ENCODE data around the genes ANKS1A and RPL10A.

GRCh38 chr6:34056001-34056917 lies 89.6 kb downstream of the GRM4 start:
- RRBS, 2 experiments, result 27 to 33% methylated on average over 9 of the region's 37 CpGs
CAGE:
- cytosol, long polyA minus RNA, result no peak
- cytosol, long polyA plus RNA, result no peak
- long polyA plus RNA, result no peak
- nucleus, long polyA minus RNA, result no peak
- nucleus, long polyA plus RNA, result no peak

DNA sequence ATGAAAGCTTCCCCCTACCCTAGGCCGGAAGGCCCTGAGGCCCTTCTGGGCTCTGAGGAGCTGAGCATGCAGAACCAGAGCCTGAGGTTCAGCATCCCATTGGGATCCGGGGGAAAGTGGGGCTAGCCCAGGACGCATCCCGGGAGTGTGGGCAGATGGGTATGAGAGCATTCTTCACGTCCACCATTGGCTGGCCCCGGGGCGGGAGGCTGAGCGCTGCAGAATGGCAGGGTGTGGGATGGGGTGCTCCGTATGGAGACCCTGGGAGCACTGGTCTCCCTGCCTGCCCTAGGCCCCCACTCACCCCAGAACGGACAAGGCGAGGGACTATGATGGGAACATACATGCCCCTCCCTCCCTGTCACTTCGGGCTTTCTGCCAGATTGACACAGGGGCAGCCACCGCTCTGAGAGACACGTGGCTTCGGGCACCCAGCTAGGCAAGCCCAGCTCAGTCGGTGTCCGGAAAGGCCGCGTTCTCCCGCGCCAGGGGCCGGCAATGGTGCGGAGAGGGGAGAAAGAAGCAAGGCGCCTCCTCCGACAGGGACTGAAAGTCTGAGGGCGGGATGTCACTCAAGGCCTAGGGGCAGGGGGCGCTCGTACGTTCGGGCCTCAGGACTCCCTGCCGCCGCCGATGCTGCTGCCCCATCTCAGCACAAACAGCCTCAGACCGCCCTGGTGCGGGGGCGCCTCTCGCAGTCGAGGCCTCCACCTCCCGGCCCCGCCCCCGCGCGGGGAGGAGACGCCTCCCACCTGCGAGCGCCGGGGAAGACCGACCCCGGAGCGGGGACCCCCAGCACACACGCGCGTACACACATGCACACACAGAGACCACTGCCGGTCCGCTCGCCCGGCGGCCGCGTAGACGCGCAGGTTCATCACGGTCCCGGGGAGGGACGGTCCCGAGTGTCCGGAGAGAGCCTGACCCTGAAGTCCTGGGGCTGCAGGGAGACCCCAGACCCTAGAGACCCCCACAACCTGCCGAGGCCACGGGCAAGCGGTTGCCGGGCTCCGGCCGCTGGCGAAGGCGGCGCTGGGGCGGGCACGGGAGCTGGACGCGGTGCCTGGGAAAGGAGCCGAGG lies 2.0 kb downstream of the GRM4 start:
- RRBS, 2 experiments, result 25 to 29% methylated on average over 34 to 39 of the region's 81 CpGs
CAGE:
- cytosol, long polyA minus RNA, result no peak
- cytosol, long polyA plus RNA, result no peak
- long polyA plus RNA, result no peak
- nucleus, long polyA minus RNA, result no peak
- nucleus, long polyA plus RNA, result no peak

GRCh38 chr6:34151298-34151857 lies 5.5 kb upstream of the GRM4 start:
- RRBS, 2 experiments, result 2 to 3% methylated on average over 4 of the region's 18 CpGs
CAGE:
- cytosol, long polyA minus RNA, result no peak
- cytosol, long polyA plus RNA, result no peak
- long polyA plus RNA, result no peak
- nucleus, long polyA minus RNA, result no peak
- nucleus, long polyA plus RNA, result no peak

GRCh38 chr6:34223792-34224751 lies 12.6 kb upstream of the HMGA1 start:
- RRBS, 2 experiments, result 0 to 3% methylated on average over 4 of the region's 55 CpGs
CAGE:
- cytosol, long polyA minus RNA, result no peak
- cytosol, long polyA plus RNA, result no peak
- long polyA plus RNA, result no peak
- nucleus, long polyA minus RNA, result no peak
- nucleus, long polyA plus RNA, result no peak

- RRBS, 2 experiments, result no CpG with 5 or more reads among the region's 3 CpGs
CAGE:
- cytosol, long polyA minus RNA, result no peak
- cytosol, long polyA plus RNA, result no peak
- long polyA plus RNA, result no peak
- nucleus, long polyA minus RNA, result no peak
- nucleus, long polyA plus RNA, result no peak
Observed at GRCh38 chr6:34273263-34273859, 24.6 kb upstream of the SMIM29 start.

- RRBS, 2 experiments, result no CpG with 5 or more reads among the region's 11 CpGs
CAGE:
- cytosol, long polyA minus RNA, result no peak
- cytosol, long polyA plus RNA, result no peak
- long polyA plus RNA, result no peak
- nucleus, long polyA minus RNA, result no peak
- nucleus, long polyA plus RNA, result no peak
Observed at GRCh38 chr6:34414376-34415618, 11.1 kb downstream of the RPS10 start.

DNA sequence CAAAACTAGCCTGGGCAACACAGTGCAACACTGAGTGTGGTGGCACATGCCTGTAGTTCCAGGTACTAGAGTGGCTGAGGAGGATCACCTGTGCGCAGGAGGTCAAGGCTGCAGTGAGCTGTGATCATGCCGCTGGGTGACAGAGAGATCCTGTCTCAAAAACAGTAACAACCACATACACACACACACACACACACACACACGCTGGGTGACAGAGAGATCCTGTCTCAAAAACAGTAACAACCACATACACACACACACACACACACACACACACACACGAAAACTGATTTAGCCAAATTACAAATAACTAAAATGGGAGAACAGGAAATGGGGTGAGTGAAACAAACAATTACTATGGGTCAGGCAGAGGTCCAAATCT lies 22.9 kb downstream of the ILRUN start:
- RRBS, 2 experiments, result no CpG with 5 or more reads among the region's 4 CpGs
CAGE:
- cytosol, long polyA minus RNA, result no peak
- cytosol, long polyA plus RNA, result no peak
- long polyA plus RNA, result no peak
- nucleus, long polyA minus RNA, result no peak
- nucleus, long polyA plus RNA, result no peak

- RRBS, 2 experiments, result no CpG with 5 or more reads among the region's 8 CpGs
CAGE:
- cytosol, long polyA minus RNA, result no peak
- cytosol, long polyA plus RNA, result no peak
- long polyA plus RNA, result no peak
- nucleus, long polyA minus RNA, result no peak
- nucleus, long polyA plus RNA, result no peak
Observed at GRCh38 chr6:34688890-34689467, 7.6 kb downstream of the ILRUN start.

DNA sequence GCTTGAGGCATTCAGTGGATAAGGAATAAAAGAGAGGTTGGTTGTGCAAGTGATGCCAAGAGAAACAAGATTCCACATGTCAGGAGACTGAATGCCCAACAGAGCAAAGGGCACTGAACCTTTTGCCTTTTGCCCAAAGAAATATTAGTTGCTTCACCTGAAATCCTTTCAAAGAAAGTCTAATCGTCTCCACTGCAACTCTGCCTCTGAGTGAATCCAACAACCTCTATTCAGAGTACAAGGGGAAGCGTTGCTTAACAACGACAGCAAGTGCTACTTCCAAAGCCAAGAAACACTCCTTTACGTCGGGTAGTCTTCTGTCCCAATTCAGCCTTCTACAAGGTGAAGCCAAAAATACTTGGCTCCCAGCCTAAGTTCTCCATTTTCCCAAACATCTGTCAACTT lies 1.4 kb downstream of the ILRUN start:
- RRBS, 2 experiments, result no CpG with 5 or more reads among the region's 5 CpGs
CAGE:
- cytosol, long polyA minus RNA, result no peak
- cytosol, long polyA plus RNA, result no peak
- long polyA plus RNA, result no peak
- nucleus, long polyA minus RNA, result no peak
- nucleus, long polyA plus RNA, result no peak

GRCh38 chr6:34697464-34697719 lies 825 bp upstream of the ILRUN start:
- RRBS, 2 experiments, result no CpG with 5 or more reads among the region's 5 CpGs
CAGE:
- cytosol, long polyA minus RNA, result no peak
- cytosol, long polyA plus RNA, result no peak
- long polyA plus RNA, result no peak
- nucleus, long polyA minus RNA, result no peak
- nucleus, long polyA plus RNA, result no peak

- RRBS, 2 experiments, result no CpG with 5 or more reads among the region's 8 CpGs
CAGE:
- cytosol, long polyA minus RNA, result no peak
- cytosol, long polyA plus RNA, result no peak
- long polyA plus RNA, result no peak
- nucleus, long polyA minus RNA, result no peak
- nucleus, long polyA plus RNA, result no peak
Observed at GRCh38 chr6:34760017-34760689, 2.8 kb downstream of the SNRPC start.

- RRBS, 2 experiments, result under 1 to 2% methylated on average over 16 of the region's 92 CpGs
CAGE:
- cytosol, long polyA minus RNA, result start-site peak on the plus strand at chr6:34889280-34889335, 140 reads
- cytosol, long polyA plus RNA, result no peak
- long polyA plus RNA, result start-site peak on the plus strand at chr6:34889249-34889304, 202 and 182 reads in 2 replicates
- nucleus, long polyA minus RNA, result start-site peak on the plus strand at chr6:34889252-34889291, 84 reads
- nucleus, long polyA plus RNA, result start-site peak on the plus strand at chr6:34889232-34889333, 314 and 330 reads in 2 replicates
Observed at GRCh38 chr6:34888872-34889944, at the start of gene ANKS1A. TSS of gene ANKS1A (plus strand) at chr6:34889255.

GRCh38 chr6:34934540-34934962 lies 45.5 kb downstream of the ANKS1A start:
- RRBS, 2 experiments, result no CpG with 5 or more reads among the region's 5 CpGs
CAGE:
- cytosol, long polyA minus RNA, result no peak
- cytosol, long polyA plus RNA, result no peak
- long polyA plus RNA, result no peak
- nucleus, long polyA minus RNA, result no peak
- nucleus, long polyA plus RNA, result no peak

GRCh38 chr6:35008583-35009337 lies 119.7 kb downstream of the ANKS1A start:
- RRBS, 2 experiments, result 95 to 100% methylated on average over 2 of the region's 8 CpGs
CAGE:
- cytosol, long polyA minus RNA, result no peak
- cytosol, long polyA plus RNA, result no peak
- long polyA plus RNA, result no peak
- nucleus, long polyA minus RNA, result no peak
- nucleus, long polyA plus RNA, result no peak

GRCh38 chr6:35026682-35027305 lies 114.3 kb downstream of the TCP11 start:
- RRBS, 2 experiments, result no CpG with 5 or more reads among the region's 1 CpG
CAGE:
- cytosol, long polyA minus RNA, result no peak
- cytosol, long polyA plus RNA, result no peak
- long polyA plus RNA, result no peak
- nucleus, long polyA minus RNA, result no peak
- nucleus, long polyA plus RNA, result no peak

GRCh38 chr6:35048284-35049242 lies 92.6 kb downstream of the TCP11 start:
- RRBS, 2 experiments, result no CpG with 5 or more reads among the region's 21 CpGs
CAGE:
- cytosol, long polyA minus RNA, result no peak
- cytosol, long polyA plus RNA, result no peak
- long polyA plus RNA, result no peak
- nucleus, long polyA minus RNA, result no peak
- nucleus, long polyA plus RNA, result no peak

- RRBS, 2 experiments, result no CpG with 5 or more reads among the region's 12 CpGs
CAGE:
- cytosol, long polyA minus RNA, result no peak
- cytosol, long polyA plus RNA, result no peak
- long polyA plus RNA, result no peak
- nucleus, long polyA minus RNA, result no peak
- nucleus, long polyA plus RNA, result no peak
Observed at GRCh38 chr6:35147999-35148733, 7.0 kb upstream of the TCP11 start.

GRCh38 chr6:35402534-35402986 lies 49.6 kb upstream of the FANCE start:
- RRBS, 2 experiments, result no CpG with 5 or more reads among the region's 6 CpGs
CAGE:
- cytosol, long polyA minus RNA, result no peak
- cytosol, long polyA plus RNA, result no peak
- long polyA plus RNA, result no peak
- nucleus, long polyA minus RNA, result no peak
- nucleus, long polyA plus RNA, result no peak

GRCh38 chr6:35467496-35468527 lies at the start of gene RPL10A:
TSS of gene RPL10A (plus strand) at chr6:35468401.
- RRBS, 2 experiments, result 2% methylated on average over 8 to 14 of the region's 61 CpGs
CAGE:
- cytosol, long polyA minus RNA, result no peak
- cytosol, long polyA plus RNA, result start-site peak on the plus strand at chr6:35468400-35468429, 343 and 644 reads in 2 replicates
- long polyA plus RNA, result start-site peak on the plus strand at chr6:35468400-35468435, 1,483 and 1,577 reads in 2 replicates
- nucleus, long polyA minus RNA, result no peak
- nucleus, long polyA plus RNA, result start-site peak on the plus strand at chr6:35468400-35468442, 207 and 933 reads in 2 replicates

- RRBS, 2 experiments, result no CpG with 5 or more reads among the region's 23 CpGs
CAGE:
- cytosol, long polyA minus RNA, result no peak
- cytosol, long polyA plus RNA, result no peak
- long polyA plus RNA, result no peak
- nucleus, long polyA minus RNA, result no peak
- nucleus, long polyA plus RNA, result no peak
Observed at GRCh38 chr6:35469393-35470246, 1.4 kb downstream of the RPL10A start.

Measured in HepG2 (cell line).